Epithelial cell of esophagus (primary cell): ENCODE measurements around the genes BOLA2 and DOC2A.

DNA sequence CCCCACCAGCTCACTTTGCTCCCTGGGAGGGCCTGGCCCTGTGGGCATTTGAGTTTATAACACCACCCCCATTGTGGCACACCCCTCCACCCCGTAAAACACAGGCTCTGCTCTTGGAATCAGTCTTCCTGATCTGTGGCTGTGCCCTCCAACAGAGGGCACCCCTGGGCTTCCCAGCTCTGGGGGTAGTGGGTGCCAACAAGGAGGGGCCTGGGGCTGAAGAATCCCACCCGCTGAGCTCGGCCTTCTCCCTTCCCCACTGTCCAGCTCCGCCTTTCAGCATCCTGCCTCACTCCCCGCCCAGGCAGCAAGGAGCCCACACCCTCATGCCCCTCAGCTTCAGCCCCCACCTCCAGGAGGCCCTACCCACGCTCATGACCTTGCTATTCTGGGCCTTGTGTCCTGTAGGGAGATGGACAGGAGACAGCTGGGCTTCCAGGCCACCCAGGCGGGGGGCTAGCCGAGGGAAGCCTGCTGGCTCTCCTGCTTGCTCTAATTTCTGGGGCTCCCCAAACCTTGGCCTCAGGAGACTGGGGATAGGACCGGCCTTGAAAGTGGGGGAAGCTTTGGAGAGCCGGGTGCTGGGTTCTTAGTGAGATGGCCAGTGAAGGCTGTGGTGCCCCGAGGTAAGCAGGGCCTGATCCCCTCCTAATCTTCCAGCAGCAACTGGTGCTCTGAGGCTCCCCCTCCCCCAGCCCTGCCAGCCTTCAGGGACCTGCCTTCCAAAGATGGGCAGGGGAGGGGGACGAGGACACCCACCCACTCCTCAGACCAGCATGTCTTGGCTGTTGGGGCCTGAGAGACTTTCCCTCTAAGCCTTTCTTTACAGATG lies 2.9 kb upstream of the ATP2A1 start:
- RRBS = no CpG with 5 or more reads among the region's 12 CpGs

DNA sequence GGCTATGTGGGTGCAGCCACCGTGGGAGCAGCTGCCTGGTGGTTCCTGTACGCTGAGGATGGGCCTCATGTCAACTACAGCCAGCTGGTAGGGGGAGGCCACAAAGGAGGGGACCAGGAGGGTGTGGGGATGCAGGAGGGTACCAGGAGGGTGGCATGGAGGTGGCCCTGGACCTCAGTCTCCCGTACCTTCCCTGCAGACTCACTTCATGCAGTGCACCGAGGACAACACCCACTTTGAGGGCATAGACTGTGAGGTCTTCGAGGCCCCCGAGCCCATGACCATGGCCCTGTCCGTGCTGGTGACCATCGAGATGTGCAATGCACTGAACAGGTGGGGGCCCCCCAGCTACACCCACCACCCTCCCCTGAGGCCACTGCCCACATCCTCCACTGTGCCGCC lies 22.5 kb downstream of the RABEP2 start:
- RRBS = no CpG with 5 or more reads among the region's 9 CpGs

DNA sequence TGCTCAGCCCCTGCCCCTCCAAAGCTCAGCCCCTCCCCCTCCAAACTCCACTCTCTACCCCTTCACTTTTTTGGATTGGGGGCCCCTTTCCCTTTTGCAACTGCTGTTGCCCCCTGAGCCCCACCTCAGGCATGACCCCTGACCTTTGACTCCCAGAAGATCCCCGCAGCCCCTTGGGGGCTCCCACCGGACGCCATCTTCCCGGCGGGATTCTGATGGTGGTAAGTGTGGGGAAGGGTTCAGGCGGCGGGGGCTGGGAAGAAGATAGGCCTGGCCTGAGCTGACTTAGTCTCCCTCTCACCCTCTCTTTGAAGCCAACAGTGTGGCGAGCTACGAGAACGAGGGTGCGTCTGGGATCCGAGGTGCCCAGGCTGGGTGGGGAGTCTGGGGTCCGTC lies 1.4 kb downstream of the LAT start:
- RRBS = no CpG with 5 or more reads among the region's 13 CpGs

- RRBS = no CpG with 5 or more reads among the region's 14 CpGs
These were observed 203.9 kb downstream of the NPIPB11 start for GRCh38 chr16:29202482-29203074.

DNA sequence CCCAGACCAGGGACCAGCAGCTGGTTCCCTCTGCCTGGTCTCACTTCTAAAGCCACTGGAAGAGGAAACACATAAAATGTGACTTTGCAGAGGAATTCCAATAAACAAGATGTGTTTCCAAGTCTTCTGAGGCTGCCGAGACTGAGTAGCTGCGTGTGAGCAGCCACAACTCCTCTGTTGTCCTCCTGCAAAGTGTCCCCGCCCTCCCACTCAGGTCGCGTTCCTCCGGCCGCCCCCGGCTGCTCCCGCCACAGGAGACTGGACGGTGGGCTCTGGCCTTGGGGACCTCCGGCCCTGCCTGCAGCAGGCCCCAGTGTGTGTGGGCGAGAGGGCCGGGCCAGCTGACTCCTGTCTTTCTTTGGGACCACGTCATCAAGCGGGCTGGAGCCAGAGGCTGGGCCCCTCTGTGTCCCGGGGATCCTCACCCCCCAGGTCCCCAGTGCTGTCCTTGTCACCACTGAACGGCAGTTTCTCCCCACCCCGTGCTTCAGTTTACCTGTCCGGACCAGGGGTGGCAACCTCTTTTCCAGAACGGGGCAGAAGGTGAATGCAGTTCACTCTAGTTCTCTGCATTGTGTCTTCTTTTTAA lies 175.3 kb downstream of the NPIPB11 start:
- RRBS = no CpG with 5 or more reads among the region's 20 CpGs

DNA sequence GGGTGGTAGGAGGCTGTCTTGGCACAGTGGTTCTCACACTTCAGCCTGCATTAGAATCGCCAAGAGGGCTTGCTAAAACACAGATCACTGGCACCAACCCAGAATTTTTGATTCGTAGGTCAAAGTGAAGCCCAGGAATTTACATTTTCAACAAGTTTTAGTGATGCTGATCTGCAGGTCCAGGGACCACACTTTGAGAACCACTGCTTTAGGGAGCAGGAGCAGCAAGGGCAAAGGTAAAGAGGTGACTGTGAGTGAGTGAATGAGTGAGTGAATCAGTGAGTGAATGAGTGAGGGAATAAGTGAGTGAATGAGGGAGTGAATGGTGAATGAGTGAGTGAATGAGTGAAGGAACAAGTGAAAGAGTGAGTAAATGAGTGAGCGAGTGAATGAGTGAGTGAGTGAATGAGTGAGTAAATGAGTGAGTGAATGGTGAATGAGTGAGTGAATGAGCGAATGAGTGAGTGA lies 133.5 kb downstream of the NPIPB11 start:
- RRBS = no CpG with 5 or more reads among the region's 4 CpGs

GRCh38 chr16:29290451-29291256 lies 115.9 kb downstream of the NPIPB11 start:
- RRBS = no CpG with 5 or more reads among the region's 27 CpGs

DNA sequence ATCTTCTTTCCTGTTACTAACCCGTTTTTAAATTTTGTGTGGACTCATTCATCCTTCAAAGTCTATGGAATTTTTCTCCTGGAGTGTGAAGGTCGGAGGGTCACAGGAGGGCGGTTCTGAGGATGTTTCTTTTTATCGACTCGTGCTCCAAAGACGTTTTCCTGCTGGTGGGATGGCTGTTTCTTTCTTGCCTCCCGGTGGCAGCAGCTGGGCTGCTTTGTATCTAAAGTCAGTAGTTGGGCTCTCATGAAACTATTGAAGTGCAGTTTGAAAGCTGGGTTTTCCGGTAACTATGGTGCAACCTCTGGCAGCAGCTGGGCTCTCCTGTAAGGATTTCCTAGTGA lies 88.1 kb downstream of the NPIPB11 start:
- RRBS = no CpG with 5 or more reads among the region's 8 CpGs

DNA sequence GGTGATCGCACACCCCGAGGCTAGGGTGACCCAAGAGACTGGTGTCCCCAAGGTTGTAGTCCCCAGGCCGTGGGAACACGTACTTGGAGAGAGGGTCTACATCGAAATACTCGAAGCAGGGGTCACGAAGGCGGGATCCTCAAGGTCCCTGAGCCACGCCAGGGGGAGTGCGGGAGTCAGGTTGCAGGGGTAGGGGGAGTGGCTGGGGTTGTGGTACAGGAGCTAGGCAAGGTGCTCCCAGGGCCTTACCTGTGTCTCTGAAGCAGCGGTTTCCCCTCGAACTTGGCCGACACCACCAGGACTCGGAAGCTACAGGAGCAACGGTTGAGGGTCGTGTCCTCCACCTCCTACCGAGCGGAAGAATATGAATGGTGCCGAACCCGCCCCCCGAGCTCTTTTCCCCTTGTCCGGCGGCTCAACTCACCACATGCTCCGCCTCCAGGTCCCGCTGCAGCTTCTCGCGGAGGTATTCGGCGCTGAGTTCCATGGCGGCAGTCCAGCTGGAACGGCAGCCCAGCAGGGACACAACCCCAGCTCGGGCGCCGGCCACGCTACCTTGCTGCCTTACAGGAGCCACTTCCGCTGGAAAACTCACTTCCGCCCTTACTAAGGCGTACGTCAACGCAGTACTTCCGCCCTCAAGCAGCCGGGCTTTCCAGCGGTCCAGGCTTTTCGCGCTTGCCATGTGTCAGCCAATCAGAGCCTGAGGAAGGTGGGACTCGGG lies at the start of gene BOLA2:
TSS of gene BOLA2 (minus strand) at position 585 of the 724 bp plus-strand sequence.
- RRBS = no CpG with 5 or more reads among the region's 46 CpGs

DNA sequence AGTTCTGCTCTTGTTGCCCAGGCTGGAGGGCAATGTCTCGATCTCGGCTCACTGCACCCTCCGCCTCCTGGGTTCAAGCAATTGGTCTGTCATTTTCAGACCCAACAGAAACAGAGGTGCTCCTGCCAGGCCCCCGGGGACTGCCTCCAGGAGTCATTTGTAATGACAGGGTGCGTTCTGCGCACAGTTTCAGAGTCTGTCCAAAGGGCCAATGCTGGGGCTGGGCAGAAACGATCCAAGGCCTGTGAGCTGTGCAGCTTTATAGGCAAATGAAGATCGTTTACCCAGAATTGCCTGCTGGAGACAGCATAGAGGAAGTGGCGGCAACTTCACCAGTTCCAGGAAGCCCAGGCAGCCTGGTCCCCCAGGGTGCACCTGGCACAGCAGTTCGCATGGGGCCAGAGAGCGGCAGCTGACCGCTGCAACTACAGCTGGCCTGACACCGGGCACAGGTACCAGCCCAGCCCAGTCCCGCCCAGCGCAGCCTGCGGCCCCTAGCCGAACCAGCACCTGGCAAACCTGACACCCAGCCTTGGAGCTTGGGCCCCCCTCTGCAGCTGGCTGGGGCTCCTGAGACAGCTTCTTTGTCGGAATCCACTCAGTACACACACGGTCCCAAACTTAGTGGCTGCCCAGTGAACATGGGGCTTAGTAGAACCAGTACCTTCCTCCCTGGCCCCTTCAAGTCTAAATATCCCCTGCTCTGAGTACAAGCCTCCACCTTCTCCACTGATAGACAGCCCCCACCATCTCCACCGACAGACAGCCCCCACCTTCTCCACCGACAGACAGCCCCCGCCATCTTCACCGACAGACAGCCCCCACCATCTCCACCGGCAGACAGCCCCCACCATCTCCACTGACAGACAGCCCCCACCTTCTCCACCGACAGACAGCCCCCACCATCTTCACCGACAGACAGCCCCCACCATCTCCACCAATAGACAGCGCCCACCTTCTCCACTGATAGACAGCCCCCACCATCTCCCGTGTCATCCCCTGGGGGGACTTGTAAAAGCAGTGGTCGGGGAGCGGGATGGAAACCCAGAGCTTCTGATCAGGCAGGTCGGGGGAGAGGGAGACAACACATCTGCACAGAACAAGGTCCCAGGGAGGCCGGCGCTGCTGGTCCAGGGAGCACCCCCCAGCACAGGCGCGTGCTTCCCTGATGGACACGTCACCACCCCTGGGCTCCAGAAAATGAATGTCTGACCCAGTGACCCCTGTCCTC lies 62.7 kb upstream of the SPN start:
- RRBS = no CpG with 5 or more reads among the region's 36 CpGs

DNA sequence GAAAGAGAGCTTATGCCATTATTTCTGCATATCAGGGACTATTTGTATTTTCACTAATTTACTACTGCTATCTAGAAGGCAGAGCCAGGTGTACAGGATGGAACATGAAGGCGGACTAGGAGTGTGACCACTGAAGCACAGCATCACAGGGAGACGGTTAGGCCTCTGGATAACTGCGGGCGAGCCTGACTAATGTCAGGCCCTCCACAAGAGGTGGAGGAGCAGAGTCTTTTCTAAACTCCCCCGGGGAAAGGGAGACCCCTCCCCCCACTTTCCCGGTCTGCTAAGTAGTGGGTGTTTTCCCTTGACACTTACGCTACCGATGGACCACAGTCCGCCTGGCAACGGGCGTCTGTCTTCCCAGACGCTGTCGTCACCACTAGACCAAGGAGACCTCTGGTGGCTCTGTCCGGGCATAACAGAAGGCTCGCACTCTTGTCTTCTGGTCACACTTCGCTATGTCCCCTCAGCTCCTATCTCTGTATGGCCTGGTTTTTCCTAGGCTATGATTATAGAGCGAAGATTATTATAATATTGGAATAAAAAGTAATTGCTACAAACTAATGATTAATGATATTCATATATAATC lies 24.3 kb downstream of the C16orf54 start:
- RRBS = no CpG with 5 or more reads among the region's 17 CpGs

- RRBS = no CpG with 5 or more reads among the region's 7 CpGs
These were observed 2.1 kb upstream of the C16orf54 start for GRCh38 chr16:29747802-29748285.

DNA sequence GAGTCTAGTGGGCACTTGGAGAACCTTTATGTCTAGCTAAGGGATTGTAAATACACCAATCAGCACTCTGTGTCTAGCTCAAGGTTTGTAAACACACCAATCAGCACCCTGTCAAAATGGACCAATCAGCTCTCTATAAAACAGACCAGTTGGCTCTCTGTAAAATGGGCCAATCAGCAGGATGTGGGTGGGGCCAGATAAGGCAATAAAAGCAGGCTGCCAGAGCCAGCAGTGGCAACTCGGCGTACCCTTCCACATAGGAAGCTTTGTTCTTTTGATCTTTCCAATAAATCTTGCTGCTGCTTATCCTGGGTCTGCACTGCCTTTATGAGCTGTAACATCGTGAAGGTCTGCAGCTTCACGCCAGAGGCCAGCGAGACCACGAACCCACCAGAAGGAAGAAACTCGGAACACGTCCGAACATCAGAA lies 3.0 kb upstream of the C16orf54 start:
- RRBS = no CpG with 5 or more reads among the region's 9 CpGs

- RRBS = no CpG with 5 or more reads among the region's 9 CpGs
These were observed 12.6 kb upstream of the ZG16 start for GRCh38 chr16:29765315-29765995.

- RRBS = no CpG with 5 or more reads among the region's 17 CpGs
These were observed 1.8 kb upstream of the MAZ start for GRCh38 chr16:29804348-29805077.

GRCh38 chr16:29943897-29944514 lies 17.9 kb upstream of the TMEM219 start:
- RRBS = no CpG with 5 or more reads among the region's 9 CpGs

DNA sequence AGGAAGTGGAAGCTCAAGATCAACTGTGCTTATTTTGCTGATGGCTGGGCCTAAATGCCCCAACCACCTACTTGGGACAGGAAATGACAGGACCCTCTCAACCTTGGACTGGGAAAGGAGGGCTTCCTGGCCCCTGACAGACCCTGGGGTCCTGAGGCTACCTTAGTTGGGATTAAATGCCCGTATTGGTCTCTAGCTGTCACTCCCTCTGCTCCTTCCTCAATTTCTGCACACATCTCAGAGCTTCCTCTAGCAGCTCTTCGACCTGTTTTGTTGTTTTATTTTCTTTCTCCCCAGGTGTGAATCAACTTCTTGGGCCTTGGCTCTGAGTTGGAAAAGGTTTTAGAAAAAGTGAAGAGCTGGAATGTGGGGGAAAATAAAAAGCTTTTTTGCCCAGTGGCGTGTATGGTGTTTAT lies 1.0 kb upstream of the TAOK2 start:
- RRBS = no CpG with 5 or more reads among the region's 3 CpGs

- RRBS = no CpG with 5 or more reads among the region's 14 CpGs
These were observed 5.9 kb downstream of the HIRIP3 start for GRCh38 chr16:29989452-29990010.

DNA sequence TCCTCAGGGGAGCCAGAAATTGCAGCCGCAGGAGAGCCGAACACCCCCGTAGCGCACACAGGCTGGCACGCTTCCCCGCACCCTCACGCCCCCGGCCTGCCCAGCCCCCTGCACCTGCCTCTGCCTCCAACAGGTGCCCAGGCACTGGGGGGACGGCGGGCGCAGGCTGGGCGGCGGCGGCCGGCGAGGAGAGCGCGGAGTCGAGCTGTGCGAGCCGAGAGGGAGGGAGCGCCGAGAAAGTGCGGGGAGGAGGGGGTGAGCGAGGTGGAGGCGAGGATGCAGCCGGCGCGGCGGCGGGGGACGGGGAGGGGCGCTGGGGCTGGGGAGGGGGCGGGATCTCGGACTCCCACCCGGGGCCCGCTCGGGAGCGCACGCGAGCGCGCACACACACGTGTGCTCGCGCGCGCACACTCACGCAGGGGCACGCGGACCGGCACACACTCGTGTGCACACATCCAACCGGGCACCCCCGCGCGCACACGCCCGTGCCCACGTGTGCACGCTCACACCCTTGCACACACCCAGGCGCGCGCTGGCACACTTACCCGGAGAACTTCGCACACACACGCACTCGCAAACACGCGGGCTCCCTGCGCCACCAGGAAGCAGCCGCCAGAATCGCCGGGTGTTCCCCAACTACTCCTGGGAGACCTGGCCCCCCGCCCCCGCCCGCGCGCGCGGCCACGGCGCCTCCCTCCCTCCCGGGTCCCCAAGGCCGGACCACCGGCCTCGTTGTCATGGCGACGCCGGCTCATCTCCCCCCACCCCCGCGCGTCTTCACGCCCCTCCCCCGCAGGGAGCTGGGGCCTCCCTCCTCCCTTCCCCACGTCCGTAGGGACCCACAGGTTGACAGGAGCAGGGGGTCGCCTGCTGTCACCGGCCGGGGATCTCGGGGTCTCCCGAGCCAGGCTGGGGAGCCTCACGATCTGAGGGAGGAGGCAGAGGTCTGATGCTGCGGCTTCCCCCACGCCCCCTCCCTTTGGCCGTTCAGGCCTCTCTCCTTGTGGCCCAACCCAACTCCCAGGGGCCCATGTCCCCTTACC lies at the start of gene DOC2A:
TSS of gene DOC2A (minus strand) at position 243 of the 1,043 bp plus-strand sequence.
- RRBS = 2% methylated on average over 60 of the region's 106 CpGs

DNA sequence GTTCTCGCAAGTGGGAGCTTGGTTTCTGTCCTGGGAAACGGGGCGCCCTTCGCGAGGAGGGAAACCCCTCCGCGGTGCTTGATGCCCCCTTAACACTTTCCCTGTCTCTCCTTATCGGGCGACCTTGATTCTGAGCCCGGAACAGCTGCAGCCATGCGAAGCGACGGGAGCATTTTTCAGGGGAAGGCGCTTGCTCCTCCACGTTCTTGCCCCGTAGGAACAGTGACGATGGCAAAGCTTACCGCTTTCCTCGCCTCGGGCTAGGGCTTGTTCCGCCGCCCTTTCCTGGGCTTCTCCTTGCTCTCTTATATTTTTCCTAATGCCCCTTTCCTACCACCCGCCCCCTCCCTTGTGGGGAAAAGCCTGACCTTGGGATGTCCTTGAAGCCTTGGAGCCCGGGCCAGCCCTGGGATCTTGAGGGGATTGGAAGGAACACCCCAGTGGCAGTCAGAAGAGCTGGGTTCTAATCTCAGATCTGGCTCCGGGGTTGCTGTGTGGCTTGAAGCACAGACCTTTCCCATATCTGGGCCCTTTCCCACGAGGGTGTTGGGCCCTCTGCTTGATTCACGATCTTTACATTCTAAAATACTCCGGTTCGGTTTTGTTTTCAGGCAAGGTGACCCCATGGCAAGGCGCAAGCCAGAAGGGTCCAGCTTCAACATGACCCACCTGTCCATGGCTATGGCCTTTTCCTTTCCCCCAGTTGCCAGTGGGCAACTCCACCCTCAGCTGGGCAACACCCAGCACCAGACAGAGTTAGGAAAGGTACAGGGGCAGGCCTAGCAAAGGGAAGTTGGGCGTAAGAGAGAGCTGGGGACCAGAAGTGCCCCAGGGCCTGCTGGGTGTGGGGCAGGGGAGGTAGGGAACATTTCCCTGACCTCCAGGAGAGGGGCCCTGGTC lies 964 bp downstream of the ALDOA start:
- RRBS = under 1% methylated on average over 2 of the region's 31 CpGs